ENCODE measurements around the genes ATP11B and B3GNT5.

- PRO-cap, result no peak
- RRBS, result no CpG with 5 or more reads among the region's 7 CpGs
Measured at GRCh38 chr3:179732861-179733468, 80.1 kb downstream of the USP13 start.

DNA sequence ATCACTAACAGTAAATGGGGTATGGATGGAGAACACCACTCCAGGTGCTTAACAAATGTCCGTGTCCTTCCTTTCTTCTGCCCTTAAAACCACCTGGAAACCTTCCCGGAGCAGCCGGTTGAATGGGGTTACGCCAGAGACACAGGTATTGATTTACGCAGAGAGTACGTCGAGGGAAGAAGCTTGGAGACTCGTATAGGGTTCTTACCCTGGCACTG is 415 bp upstream of the TTC14 start:
- PRO-cap, result no peak
- RRBS, result no CpG with 5 or more reads among the region's 8 CpGs

- PRO-cap, result no peak
- RRBS, result no CpG with 5 or more reads among the region's 7 CpGs
Measured at GRCh38 chr3:180830165-180830364, 82.4 kb upstream of the FXR1 start.

DNA sequence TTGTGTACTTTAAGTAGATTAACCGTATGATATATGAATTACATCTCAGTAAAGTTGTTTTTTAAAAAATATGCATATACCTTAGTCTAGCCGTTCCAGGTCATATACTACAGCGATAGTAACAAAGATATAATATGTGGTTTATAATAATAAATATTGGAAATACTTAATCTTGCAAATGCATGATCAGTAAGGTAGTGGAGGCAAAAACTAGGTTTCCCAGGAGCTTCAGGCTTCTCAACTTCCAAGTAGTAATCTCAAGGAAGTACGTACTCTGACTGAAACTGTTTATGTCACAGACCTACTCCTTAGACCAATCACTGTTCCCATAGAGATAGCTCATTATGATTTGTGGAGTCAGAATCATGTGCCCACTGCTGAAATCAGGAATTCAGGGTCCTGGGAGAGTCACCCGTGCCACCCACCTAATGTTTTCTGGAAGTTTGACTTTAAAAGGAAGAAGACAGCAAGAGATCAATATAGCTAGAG is 41.7 kb upstream of the FXR1 start:
- PRO-cap, result no peak
- RRBS, result no CpG with 5 or more reads among the region's 5 CpGs

DNA sequence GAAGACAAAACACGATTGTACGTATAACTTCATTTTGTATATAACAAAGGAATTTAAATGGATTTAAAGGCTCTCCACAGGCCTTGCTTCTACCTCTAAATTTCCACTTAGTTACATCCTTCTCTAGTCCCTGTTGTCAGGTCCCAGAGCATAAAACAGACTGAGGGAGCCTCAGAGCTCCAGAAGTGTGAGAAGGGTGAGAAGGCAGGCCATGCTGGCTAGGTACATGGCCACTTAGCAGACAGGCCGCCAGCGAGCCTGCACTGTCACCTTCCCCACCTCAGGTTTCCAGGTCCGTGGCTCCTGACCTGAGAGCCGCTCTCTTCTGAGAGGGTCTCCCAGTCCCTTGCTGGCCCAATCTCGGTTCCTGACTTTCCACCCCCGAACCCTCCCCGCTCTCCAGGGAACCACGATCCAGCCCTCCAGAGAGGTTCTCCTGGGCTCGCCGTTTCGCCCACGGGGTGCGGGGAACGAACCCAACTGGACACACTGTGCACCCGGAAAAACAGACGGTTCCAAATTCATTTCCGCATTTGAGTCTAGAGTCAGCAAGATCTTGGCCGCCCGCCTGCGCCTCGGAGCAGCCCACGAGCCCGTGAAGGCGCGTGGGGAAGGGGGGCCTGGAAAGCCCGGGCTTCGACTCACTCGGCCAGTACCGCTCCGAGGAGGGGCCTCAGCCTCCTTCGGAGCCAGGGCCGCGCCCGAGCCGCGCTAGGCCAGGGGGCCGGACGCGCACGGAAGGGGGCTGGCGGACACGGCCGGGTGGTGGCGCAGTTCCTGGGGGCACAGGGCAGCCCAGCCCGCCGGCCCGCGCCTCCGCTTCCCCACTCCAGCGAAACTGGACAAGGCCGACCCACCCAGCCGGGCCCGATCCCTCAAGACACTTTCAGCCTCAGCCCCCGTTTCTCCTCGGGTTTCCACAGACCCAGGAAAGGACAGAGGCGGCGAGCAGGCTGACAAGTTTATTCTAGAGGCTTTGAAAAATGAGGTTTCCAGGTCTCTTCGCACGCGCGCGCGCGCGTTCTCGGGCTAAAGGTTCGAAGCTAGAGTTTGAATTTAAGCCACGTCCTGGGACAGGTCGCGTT is 16.6 kb upstream of the SOX2 start:
- PRO-cap, result no peak
- RRBS, result 80% methylated on average over 9 of the region's 72 CpGs

GRCh38 chr3:181699073-181700184 is 12.3 kb upstream of the SOX2 start:
- PRO-cap, result no peak
- RRBS, result no CpG with 5 or more reads among the region's 17 CpGs

GRCh38 chr3:181725314-181726318 is 13.9 kb downstream of the SOX2 start:
- PRO-cap, result no peak
- RRBS, result no CpG with 5 or more reads among the region's 36 CpGs

- PRO-cap, result bidirectional peak, plus-strand start at chr3:182365258, minus-strand start at chr3:182365137; bidirectional peak, plus-strand start at chr3:182365317, minus-strand start at chr3:182365312
- RRBS, result no CpG with 5 or more reads among the region's 21 CpGs
Measured at GRCh38 chr3:182364647-182365529, 428.4 kb upstream of the ATP11B start.

DNA sequence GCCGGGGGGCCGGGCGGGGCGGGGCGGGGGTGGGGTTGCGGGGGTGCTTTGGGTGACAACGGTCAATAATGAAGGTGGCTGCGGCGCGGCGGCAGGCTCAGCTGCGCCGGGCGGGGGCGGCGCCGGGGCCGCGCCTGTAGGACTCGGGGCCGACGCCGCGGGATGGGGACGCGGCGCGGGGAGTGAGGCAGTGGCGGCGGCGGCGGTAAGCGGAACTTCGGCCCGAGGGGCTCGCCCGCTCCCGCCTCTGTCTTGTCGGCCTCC is at the start of gene ATP11B:
Gene ATP11B (plus strand): TSS at position 65 of the 264 bp plus-strand sequence.
- PRO-cap, result bidirectional peak, plus-strand start at position 65 of the sequence, minus-strand start outside the sequence
- RRBS, result 14% methylated on average over 11 of the region's 39 CpGs

DNA sequence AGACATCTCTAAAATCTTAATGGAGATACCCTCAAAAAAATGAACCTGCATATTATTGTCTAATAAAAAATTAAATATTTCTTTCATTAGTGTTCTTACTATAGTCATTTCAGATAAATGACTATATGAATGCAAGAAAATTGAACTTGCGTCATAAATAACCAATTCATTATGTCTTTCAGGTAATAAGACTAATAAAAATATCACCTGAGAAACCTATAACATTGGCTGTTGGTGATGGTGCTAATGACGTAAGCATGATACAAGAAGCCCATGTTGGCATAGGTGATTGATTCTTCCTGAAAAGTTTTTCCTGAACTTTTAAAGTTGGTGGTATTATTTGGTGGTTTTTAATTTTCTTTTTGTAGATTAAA is 87.4 kb downstream of the ATP11B start:
- PRO-cap, result no peak
- RRBS, result no CpG with 5 or more reads among the region's 2 CpGs

GRCh38 chr3:182952230-182952804 is 28.0 kb downstream of the DCUN1D1 start:
- PRO-cap, result no peak
- RRBS, result no CpG with 5 or more reads among the region's 5 CpGs

GRCh38 chr3:183099636-183100075 is 360 bp upstream of the MCCC1 start:
- PRO-cap, result bidirectional peak, plus-strand start at chr3:183099742, minus-strand start at chr3:183099530
- RRBS, result no CpG with 5 or more reads among the region's 9 CpGs

DNA sequence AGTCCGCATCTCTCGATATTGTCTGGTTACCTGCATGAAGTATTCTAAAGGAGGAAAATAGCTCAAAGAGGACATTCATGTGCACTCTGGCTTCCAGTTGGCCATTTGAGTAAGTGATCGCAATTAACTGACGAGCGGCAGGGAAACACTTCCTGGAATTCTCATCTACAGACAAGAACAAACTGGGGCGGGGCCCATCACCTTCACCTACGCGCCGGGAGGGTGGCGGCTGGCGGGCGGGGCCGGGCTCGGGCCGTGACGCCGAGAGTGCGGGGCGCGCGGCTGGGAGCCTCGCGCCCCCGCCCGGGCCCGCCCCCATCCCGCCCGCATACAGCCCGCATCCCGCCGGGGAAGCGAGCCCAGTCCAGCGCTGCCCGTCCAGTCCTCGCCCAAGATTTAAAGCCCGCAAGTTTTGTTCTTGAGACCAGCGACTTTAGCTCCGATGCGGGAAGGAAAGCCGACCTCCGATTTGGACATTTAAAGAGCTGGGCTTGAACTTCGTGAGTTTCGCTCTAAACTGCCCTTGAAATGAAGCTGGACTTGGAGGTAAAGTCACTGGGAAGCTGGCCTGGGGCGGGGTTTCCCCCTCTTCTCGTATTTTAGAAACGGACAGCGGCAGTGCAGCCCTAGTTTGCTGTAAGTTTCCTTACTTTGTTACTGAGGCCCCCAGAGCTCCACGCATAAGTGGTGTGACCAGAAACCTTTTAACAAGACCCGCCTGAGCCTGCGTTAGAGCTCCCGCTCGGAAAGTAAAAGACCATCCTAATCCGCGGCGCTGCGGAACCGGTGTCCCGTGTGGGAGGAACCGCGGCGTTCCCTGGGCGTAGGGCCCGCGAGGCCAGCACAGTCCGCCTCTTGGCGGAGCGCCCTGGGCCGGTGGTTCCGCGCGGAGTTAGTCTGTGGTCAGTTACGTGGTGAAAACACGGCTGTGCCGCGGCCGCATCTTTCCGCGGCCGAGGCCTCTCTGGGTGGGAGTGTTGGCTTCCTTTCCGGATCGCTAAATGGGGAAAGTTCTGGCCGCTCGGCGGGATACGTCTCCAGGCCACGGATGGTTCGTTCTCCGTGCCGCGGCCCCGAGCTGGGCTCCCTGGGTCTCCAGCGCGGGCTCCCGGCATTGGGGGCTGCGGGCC is at the start of gene B3GNT5:
Gene B3GNT5 (plus strand): TSS at position 327 of the 1,130 bp plus-strand sequence.
- PRO-cap, result bidirectional peak, plus-strand start at position 329 of the sequence, minus-strand start at position 129 of the sequence; bidirectional peak, plus-strand start at position 844 of the sequence, minus-strand start at position 790 of the sequence
- RRBS, result 1% methylated on average over 23 of the region's 95 CpGs

- PRO-cap, result no peak
- RRBS, result no CpG with 5 or more reads among the region's 8 CpGs
Measured at GRCh38 chr3:183306761-183307528, 53.9 kb downstream of the B3GNT5 start.

DNA sequence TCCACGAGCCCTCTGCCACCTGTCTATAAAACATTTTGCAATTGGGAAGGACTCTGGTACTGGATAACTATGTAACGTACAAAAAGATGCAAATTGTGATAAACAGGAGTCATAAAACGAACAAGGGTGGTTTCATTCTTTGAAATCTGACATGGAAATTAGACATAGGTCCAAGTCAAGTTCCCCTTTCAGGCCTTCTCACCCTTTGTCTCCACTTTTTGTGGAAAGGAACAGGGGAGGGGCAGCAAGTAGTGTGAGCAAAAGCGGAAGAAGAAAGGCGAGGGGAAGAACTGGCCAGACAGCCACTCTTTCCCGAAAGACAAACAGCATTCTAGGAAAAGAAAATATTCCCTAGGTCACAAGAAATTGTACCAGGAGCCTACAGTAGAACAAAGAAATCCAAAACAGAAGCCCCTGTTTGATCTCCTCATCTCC is 52.6 kb downstream of the MCF2L2 start:
- PRO-cap, result no peak
- RRBS, result no CpG with 5 or more reads among the region's 6 CpGs

- PRO-cap, result no peak
- RRBS, result no CpG with 5 or more reads among the region's 9 CpGs
Measured at GRCh38 chr3:183537067-183537960, 18.2 kb downstream of the KLHL6 start.

- PRO-cap, result no peak
- RRBS, result no CpG with 5 or more reads among the region's 3 CpGs
Measured at GRCh38 chr3:183629944-183630192, 5.6 kb upstream of the KLHL24 start.

- PRO-cap, result no peak
- RRBS, result no CpG with 5 or more reads among the region's 17 CpGs
Measured at GRCh38 chr3:183822459-183823212, 2.7 kb downstream of the MAP6D1 start.

GRCh38 chr3:184144687-184145760 is 9.9 kb downstream of the EIF2B5 start:
- PRO-cap, result no peak
- RRBS, result no CpG with 5 or more reads among the region's 12 CpGs

DNA sequence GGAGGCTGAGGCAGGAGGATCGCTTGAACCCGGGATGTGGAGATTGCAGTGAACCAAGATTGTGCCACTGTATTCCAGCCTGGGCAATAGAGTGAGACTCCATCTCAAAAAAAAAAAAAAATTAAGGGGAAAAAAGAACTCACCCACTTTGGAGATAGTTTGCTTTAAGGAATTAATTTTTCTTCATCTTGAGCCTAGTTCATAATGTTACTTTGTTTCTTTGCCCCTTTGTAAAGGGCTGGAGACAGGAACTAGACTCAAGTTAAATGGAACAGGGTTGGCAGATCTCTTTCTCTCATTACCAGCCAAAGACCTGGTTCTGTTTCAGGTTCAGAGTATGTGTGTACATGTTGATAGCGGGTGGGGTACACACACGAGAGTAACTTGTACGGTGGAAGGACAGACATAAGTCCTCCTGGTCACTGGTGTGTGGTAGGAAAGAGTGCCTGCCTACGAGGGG is 4.6 kb downstream of the EIF4G1 start:
- PRO-cap, result no peak
- RRBS, result no CpG with 5 or more reads among the region's 6 CpGs